Glomerular endothelial cell (primary cell): ENCODE measurements around the gene OR10G7.

DNA sequence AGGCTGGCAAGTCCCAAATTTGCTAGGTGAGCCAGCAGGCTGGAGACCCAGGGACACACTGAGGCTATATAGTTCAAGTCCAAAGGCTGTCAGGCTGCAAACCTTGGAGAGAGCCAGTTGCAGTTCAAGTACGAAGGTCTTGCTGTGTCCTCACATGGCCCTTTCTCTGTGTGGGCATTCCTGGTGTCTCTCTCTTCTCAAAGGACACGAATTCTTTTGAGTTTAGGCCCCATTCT is 135.1 kb downstream of the SORL1 start:
- RAMPAGE, long total RNA: no peak

GRCh38 chr11:121595403-121596089 is 143.4 kb downstream of the SORL1 start:
- RAMPAGE, long total RNA: no peak

GRCh38 chr11:121673022-121673533 is 221.0 kb downstream of the SORL1 start:
- RAMPAGE, long total RNA: no peak

- RAMPAGE, long total RNA: no peak
Measured at GRCh38 chr11:121741308-121741814, 289.2 kb downstream of the SORL1 start.

DNA sequence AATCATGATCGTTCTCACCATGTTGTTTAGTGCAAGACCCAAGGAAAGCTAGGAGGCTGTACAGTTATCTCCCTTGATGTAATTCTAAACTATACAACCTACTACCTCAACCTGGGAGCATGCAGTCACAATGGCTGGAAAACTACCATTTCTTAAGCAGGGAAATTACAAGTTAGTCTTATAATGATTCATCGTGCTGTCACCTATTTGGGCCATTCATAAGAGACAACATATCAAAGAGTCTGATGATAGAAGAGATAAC is 30.4 kb upstream of the BLID start:
- RAMPAGE, long total RNA: no peak

DNA sequence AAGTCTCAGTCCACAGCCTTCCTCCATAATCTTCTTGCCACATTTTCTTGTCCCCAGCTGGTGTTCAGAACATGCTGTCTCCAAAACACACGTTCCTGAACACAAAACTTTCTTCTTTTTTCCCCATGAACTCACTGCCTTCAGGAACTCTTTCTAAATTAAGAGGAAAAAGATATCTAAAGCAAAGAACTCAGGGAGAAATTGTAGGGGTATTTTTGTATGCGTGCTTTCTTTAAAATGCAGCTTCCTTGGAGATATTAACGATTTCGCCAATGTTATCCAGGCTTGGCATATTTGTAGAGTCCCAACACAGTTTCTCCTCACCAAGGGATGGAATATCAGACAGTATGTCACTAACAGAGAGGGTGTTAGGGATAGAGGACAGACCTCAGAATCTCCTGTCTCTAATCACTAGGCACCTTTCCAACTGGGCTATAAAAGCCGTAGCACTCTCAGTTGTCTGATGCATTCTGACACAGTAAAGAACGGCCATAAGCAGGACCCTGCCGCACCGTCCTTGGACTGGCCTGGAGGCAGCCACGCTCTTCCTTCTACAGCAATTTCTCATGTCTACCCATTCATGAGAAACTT is 232.9 kb upstream of the BLID start:
- RAMPAGE, long total RNA: no peak

GRCh38 chr11:122365938-122366416 is 250.0 kb upstream of the BLID start:
- RAMPAGE, long total RNA: no peak

DNA sequence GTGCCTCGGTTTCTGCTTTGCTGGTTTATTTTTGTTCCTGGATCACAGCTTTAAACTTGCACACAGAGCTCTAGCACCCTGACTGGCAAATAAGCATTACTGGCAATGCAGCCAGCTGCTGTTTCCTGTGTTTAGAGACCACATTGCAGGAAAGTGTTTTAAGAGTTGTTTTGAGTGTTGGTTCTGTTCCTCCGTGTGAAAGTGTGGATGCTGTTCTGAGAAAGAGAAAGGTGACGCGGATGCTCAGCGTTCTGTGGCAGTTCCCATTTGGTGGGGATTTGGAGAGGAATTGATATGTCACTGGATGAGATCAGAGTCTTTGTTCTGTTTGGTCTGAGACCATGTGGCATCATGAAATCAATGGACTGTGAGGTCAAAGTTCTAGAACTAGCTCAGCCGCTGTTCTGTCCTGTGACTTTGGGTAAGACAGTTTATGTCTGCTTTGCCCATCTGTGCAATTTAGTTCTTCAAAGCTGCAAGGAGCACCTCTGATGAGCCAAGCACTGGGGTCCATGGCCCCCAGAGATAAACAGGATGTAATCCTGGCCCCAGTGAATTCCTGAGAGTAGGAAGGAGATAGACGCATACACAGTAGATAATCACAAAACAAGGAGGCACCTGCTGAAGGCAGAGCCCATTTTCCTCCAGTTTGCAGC is 19.8 kb downstream of the UBASH3B start:
- RAMPAGE, long total RNA: no peak

DNA sequence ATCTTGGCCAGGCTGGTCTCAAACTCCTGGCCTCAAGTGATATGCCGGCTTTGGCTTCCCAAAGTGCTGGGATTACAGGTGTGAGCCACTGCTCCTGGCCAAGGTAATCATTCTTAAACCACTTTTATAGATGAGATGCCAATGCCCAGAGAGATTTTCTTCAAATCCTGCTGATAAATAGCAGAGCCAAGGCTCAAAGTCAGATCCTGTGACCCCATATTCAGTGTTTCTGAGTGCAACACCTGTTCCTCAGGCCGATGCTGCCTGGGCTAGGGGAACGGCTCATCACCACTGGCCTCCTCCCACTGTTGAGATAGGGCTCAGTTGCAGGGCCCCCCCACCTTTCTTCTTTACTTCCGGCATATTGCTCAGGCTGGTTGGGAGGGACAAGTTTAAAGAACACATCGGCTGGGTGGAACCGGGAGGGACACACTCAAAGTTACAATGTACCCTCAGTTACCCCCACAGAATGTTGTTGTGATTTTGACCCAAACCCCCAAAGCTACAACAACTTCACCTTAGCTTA is 88.3 kb upstream of the CRTAM start:
- RAMPAGE, long total RNA: no peak

DNA sequence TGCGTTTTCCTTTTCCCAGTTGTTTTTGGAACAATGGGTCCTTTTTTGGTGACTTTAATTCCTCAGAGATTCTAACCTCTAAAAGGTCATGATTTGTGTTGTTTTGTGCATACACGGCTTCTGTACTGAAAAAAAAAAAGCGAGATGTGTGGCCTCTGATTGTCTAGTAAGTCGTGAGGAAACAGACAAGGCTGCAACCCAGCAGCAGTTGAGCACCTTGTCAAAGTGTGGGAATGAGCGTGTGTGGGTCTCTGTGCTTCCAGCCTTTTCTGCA is 64.4 kb upstream of the CRTAM start:
- RAMPAGE, long total RNA: no peak

DNA sequence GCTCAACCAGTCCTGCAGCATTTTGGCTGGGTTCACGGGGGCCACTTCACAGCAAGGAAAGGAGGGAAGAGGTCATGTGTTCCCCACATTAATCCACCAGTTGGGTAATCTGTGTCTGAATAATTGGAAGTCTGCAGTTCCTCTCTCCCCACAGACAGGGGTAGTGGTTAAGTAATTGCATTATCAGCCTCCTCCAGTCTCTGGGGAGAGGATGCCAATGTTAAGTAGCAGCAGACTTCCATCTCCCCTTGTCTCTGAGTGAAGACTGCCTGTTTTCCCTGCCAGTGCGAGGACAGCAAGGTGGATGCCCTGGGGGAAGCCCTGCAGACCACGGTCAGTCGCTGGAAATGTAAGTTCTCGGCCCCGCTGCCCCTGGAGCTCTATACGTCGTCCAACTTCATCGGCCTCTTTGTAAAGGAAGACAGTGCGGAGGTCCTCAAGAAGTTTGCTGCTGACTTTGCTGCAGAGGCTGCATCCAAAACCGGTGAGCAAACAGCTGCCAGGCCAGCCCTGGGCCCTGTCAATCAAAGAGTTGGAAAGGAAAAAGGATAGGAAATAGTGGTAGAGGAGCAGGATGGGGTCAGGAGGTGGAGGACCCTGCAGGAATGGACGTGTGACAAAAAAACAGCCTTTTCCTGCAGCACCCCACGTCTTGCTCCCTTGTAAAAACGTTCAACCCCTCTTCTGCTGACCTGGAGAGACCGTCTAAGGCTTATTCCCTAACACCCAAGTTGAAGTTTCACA is 58.9 kb upstream of the CRTAM start:
- RAMPAGE, long total RNA: no peak

GRCh38 chr11:122813431-122813733 is 24.9 kb upstream of the CRTAM start:
- RAMPAGE, long total RNA: no peak

DNA sequence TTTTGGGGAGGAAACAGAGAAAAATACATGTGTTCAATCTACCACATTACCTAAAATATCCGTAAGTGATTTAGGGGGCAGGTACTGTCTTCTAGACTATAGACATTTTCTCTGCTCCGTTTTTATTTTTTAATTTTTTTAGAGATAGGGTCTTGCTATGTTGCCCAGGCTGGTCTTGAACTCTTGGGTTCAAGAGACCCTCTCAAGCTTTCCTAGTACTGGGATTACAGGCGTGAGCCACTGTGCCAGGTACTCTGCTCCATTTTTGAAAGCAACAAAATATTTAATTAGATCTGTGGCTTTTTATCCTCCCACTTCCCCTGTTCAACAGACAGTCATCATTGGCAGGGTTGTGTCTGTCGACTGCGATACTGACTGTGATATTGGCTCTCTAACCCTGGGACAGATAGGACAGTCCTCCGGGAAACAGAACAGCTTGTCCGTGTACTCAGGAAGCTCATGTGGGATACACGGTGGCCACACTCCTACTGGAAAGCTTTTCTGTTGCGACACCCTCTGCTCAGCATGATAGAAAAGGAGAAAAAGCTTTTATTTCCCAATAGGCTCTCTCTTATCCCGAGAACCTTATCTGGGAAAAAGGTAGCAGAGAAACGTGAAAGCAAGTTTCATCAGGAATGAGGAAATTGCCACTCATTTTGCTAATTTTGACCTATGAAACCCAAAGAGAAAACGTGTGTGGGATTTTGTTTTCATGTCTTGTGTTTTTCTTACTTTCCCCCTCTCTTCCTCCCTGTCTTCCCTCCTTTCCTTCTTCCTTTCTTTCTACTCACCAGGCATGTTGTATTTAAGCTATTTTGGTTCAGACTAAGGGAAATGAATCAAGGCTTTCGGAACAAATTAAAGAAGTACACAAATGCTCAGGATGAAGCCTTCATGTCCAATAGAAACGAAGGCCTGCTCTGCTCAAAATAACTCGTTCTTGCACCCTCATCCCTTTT is 60.4 kb upstream of the HSPA8 start:
- RAMPAGE, long total RNA: no peak

- RAMPAGE, long total RNA: no peak
Measured at GRCh38 chr11:123307883-123308350, 112.9 kb upstream of the CLMP start.

GRCh38 chr11:123362703-123363930 is 67.0 kb upstream of the GRAMD1B start:
- RAMPAGE, long total RNA: no peak

- RAMPAGE, long total RNA: no peak
Measured at GRCh38 chr11:123430757-123431606, 913 bp downstream of the GRAMD1B start.

DNA sequence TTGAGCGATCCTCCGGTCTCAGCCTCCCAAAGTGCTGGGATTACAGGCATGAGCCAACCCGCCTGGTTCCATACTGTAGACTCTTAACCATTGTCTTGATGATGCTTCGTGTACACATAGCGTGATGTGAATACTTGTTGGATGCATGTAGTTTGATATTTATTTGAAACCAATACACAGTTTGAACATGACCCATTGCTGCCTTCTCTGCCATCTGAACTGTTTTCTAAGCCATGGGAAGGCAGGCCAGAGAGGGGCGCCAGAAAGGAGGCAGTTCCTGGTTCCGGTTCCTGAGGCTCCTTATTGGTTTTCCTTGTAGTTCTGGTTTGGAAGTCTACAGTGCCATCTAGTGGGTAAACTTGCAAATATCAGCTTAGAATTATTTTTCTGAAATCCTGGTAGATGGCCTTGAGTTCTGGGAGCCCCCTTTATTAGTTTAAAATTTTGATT is 48.2 kb downstream of the GRAMD1B start:
- RAMPAGE, long total RNA: no peak

- RAMPAGE, long total RNA: no peak
Measured at GRCh38 chr11:123640926-123641431, 13.4 kb downstream of the SCN3B start.

DNA sequence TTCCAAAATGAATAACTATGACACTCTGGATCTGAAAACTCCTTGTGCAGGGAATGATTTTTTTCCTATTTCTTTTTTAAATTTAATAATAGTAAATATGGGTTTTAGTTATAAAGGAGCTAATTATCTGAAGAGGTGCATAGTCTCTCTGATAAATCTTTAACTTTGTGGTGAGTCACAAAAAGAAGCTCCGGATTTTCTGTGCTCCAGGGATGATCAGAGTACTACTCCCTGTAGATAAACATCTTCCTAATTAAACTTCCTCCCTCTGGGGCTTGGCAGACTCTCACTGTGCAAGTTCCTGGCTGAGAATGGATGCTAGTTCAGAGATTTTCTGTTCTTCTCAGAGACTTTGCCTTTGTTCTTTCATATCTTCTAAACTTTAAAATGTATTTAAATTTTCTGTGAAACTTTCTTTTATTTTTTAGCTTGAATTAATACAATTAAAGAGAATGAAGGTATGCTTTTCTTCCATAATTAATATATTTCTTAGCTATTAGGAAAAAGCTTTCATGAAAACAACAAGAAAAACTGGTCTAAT is at the start of gene OR10G7:
Gene OR10G7 (minus strand): TSS at position 129 of the 541 bp plus-strand sequence.
- RAMPAGE, long total RNA: no peak

- RAMPAGE, long total RNA: no peak
Measured at GRCh38 chr11:124075615-124076836, 34.9 kb upstream of the OR10G7 start.